ENCODE measurements around the gene ALDH1B1.

DNA sequence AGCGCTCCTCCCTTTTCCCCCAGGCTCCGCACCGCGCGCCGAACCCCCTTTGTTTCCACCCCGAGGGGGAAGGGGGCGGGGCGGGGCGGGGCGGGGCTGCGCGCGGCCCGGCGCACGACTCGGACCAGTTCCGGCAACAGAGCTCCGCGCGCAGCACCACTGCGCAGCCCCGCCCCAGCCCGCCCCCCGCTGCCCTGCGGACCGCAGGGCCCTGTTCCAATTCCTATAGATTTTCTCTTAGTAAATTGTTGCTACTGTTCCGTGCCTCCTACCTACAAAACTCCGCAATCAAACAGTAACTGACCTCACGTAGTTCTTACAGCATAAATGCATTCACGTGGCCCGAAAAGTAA is 1.0 kb upstream of the RNF38 start:
- RRBS, result no CpG with 5 or more reads among the region's 33 CpGs

GRCh38 chr9:36486434-36487414 is 86.0 kb upstream of the MELK start:
- RRBS, result 3% methylated on average over 31 of the region's 72 CpGs

GRCh38 chr9:36995853-36996598 is 38.0 kb downstream of the PAX5 start:
- RRBS, result no CpG with 5 or more reads among the region's 15 CpGs

DNA sequence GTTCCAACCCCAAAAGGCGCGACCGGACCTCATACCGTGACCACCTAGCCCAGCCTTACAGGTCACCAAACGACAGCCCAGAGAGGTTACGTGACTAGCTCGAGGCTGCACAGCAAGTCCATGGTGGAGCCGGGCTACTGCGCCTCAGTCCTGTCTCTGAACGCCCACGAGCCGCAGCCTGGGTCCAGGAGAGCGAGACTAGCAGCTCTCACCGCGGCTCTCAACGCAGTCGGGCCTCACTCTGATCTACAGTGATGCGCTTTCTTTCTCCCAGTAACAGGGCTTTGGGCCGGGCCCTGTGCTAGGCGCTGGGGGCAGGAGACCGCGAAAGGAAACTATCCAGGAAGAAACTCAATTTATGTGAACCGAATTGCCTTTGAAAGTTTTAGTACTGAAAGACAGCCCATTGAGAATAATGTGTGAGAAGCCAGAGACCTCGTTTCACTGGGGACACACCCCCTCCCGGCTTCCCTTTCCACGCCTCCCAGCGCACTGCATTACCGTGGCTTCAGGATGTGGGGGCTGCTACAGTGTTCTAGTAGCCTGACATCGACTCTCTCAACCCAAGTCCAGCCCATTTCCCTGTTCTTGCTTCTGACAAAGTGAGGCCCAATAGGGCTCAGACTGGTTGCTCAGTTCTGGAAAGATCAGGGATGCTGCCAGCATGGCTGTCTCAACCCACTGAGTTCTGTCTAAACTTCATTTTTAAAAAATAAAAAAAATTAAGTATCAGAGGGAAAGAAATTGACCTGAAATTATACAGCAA is 3.6 kb downstream of the PAX5 start:
- RRBS, result no CpG with 5 or more reads among the region's 29 CpGs

DNA sequence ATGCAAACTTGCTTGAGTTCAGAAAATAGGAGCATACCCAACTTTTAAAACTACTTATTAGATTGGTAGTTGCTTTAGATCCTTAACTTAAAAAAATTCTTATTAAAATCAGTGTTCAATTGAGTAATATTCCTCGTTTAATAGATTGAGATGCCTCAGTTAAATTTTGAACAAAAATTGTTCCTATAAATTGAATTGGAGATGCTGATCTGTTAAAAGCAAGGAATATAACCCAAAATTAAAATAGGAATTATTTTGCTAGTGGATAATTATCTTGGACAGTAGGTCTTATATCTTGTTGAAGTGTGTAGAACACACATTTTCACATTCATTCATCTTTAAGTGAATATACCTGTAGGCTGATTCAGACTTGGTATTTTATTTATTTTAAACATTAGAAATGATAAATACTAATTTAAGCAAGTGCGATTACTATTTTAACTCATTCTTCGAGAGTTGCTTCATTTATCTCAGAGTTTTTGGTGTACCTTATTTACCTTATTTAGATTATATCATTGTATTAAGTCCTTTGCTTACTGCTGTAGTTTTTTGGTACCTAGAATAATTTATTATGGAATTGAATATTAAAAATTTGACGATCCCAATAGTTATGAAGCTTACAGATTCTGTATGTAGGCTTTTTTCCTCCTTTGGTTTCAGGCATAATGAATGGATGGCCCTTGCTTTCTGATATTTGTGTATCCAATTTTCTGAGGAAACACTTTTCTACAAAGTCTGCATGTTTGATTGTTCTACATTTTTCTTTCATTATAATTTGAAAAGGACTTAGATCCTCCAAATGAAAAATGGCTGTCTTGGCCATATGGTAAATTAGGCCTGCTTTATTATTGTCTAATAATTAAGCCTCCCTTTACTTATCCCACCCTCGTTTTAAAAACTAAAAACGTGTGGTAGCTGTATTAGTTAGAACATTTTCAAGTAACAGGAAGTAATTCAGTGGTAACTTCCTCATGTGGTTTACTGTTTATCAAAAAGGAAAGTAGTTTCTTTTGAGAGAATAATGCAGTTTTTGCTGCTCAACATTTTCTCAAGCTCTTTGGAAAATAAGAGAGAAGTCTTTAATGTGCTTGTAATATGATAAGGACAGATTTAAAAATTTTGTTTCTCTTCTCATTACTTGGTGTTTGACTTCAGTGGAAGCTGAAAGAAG is 25.7 kb downstream of the ZCCHC7 start:
- RRBS, result no CpG with 5 or more reads among the region's 6 CpGs

- RRBS, result no CpG with 5 or more reads among the region's 8 CpGs
These were observed 38.1 kb upstream of the GRHPR start for GRCh38 chr9:37384325-37384808.

DNA sequence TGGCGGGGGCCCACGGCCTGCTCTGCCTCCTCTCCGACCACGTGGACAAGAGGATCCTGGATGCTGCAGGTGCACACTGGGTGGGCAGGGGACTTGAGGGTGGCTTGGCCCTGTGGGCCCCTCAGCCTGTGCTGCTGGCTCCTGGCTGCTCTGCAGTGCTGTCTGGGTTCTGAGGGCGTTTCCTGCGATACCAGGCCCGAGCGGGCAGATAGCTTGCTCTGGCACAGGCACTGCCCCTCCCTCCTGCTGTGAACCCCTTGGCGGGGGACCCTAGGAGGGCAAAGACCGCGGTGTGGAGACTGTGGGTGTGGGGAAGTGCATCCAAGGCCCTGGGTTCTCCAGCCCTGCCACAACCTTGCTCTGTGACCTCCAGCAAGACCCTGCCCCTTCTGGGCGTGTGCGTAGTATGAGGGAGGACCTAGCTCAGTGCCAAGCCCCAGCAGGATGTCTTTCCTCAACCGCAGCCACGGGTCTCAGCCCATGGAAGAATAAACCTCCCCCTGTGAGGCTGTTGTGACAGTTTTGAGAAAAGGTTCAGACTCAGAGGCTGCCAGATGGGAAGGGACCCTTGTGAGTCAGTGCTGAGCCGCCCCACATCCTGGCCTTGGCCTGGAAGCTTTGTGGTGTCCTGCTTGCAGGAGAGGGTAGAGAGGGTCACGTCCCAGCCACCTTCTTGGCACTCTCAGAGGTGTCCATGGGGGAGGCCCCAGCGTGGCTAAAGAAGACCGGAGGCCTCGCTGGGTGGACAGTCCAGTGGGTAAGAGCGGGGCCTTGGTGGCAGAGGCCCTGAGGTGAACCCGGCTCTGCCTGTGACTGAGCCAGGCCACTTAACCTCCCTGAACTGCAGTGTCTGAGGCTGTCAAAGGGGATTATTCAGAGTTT is 2.7 kb downstream of the GRHPR start:
- RRBS, result 92% methylated on average over 4 of the region's 22 CpGs

- RRBS, result no CpG with 5 or more reads among the region's 14 CpGs
These were observed 14.3 kb downstream of the GRHPR start for GRCh38 chr9:37436512-37437483.

- RRBS, result no CpG with 5 or more reads among the region's 20 CpGs
These were observed 44.5 kb downstream of the FBXO10 start for GRCh38 chr9:37531500-37532346.

GRCh38 chr9:37752787-37753034 is 894 bp upstream of the TRMT10B start:
- RRBS, result no CpG with 5 or more reads among the region's 6 CpGs

GRCh38 chr9:37761814-37762224 is 8.2 kb downstream of the TRMT10B start:
- RRBS, result no CpG with 5 or more reads among the region's 7 CpGs

GRCh38 chr9:37780153-37780972 is 4.5 kb downstream of the EXOSC3 start:
- RRBS, result no CpG with 5 or more reads among the region's 7 CpGs

DNA sequence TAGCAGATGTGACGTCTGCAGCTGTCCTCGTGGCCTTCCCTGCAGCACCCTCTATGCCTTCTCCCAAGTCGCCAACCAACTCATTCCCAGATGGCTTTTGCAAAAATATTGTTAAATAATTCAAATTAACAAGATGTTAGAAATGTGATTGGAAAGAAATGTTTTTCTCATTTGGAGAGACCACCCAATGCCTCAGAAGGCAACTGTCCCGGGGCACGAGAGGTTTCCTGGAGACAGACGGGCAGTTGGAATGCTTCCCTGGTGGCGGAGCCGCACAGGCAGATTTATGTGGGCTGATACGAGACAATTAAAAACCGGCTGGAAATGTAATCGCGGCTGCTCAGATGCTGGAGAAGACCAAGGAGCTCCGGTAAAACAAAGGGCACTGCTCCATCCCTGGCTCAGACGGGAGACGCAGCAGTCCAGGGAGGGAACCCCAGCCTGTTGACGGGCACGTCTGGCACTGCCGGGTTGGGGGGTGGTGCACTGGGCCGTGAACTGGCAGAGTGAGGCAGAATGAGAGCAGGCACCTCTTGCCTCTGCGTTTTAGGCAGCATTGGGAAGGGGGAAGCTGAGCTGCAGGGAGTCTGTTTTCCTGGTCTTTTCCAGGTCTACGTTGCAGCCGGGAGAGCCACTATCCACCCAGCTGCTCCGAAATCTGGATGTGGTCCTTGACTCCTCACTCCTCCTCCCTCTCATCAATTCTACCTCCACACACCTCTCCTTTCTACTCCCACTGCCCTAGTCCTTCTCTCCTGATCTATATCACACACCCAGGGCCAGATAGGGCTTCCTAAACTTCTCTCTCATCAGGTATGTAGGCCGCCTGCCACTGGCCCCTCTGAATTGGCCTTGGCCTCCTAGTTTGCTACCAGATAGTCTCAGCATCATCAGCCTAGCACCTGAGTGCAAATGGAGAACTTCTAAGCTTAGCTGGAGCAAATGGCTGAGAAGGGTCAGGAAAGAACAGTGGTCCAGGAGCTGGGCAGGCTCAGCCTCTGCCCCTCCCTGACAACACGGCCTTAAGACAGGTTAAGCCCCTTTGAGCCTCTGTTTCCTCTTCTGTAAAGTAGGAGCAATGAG is 34.8 kb upstream of the SLC25A51 start:
- RRBS, result 57% methylated on average over 1 of the region's 25 CpGs

DNA sequence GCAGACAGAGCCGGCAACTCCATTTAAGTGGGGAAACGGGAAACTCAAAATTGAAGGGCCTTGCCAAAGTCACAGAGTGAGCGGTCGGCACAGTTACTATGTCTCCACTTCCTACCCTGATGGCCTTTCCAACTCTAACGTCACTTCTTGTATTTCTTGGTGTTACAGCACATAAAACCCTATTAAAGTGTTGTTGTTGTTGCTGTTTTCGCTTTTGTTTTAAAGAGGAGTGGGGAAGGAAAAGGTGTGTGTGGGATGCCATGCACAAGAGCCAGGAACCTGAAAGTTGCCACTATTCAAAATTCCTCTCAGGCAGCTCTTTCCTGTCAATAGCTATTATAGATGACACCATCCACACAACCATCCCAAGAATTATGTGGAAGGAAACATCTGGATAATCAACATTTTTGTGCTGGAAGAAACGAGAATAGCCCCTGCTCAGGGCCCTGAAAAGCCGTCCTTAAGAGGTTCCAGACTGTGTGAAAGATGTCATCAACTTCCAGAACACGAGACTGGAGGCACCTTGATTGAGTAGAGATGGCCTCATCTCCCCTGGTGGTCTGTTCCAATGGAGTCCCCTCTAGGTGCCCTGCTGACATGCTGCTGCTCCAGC is 79.3 kb downstream of the SHB start:
- RRBS, result no CpG with 5 or more reads among the region's 9 CpGs

DNA sequence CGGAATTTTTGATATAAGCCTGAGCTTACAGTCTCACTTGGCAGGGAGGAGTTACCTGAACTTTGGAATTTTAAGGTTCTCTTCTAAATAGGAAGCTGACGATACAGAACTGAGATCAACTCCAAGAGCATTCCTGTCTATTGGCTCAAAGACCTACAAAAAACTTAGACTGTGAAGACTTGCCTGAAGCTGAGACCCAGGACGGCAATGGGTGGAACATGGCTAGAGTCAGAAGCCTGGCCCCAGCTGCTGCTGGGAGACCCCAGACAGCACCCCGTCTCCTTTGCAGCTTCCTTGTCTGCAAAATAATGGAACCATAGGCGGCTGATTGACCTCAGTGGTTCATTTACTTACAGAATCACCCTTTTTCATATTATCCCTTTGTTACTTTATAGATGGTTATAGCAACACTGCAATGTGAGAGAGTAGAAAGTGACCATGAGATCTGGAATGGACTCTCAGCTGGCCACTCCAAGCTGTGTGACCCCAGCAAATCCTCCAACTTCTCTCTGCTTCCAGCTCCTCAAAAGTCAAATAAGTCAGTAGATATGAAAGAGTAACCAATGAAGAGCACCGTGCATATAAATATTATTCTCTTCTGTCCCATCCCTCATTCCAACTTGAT is 75.2 kb downstream of the SHB start:
- RRBS, result no CpG with 5 or more reads among the region's 6 CpGs

DNA sequence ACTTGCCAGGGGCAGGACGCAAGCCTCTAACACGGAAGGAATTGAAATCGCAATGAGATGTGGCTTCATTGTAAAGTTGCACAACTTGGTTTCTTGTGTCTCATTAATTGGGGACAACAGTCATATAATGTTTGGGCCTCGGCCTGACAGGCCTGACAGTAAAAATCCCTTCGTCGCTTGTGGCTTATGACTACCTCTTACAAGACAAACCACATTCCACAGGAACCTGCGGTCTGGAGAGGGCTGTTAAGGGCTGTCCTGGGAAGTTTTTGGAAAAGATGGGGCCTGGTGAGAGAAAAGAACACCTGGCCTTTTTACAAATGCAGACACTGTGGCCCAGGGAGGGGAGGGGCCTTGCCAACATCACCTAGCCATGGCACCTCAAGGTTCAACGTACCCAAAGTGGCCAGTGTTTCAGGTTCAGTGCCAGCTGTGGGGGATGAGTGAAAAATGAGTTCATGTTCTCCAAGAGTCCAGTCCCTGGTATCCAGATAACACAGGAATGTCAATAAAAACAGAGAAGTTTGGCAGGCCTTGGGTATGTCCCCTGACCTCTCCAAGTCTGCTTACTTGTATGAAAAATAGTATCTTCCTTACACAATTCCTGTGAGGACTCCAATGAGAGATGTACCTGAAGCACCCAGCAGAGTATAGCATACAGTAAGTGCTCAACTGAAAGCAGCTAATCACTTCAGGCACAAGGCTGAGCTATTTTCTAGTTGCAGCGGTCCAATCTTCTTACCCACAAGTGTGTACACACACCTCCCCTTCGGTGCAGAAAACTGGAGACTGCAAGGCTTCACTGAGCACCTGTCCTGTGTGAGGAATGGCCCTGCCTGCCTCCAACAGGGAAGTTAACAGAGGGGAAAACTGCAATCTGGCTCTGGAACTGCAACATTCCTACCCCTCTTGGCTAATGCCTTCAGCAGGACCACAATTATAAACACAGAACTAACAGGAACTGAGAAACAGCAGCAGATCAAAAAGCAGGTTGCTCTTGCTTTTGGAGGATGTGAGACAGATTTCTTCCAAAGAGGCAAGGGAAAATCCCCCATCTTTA is 22.0 kb downstream of the SHB start:
- RRBS, result no CpG with 5 or more reads among the region's 10 CpGs

DNA sequence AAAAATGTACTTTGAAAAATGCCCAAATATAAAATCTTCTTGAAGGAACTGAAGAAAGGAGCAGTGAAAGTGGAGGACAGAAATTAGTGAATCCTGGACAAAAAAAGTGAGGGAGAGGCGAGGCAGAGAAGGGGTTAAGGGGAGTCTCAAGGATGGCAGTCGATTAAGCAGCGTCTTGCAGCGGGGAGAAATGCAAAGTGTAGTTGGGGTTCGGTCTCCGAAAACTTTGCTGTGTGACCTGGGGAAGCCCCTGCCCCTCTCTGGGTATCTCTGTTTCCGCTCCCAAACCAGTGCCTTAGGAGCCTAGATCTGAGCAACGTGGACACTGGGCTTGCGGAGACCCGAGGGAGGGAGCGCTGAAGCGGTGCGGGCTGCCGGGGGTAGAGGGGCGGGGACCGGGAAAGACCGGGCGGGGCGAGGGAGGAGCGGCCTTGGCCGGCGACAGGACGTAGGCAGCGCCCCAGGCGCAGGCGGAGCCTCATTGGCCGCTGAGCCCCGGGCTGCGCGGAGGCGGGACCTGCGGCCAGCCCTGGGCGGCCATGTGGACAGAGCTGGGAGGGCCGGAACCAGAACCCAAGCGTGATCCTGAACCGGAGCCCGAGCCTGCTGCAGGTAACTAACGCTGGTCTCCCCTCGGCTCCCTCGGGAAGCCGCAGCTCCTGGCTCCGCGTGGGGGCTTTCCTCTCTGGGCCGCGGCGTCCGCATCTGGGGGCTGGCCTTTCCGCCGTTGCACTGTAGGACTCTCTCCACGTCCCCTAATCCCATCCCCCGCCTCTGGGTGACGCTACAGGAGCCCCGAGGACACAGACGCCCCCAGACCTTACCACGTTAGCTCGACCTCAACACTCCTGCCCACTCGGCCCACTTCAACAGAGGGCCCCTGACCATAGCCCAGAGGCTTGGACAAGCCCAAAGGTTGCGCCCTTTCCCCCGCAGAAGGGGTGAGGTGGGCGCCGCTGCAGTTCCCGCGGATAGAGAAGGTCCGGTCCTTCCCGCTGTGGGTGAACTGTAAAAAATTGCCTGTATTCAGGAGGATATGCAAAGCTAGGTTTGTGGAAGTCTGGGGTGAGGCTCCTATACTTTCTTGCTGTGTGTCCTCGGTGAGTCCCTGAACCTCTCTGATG is at the start of gene ALDH1B1:
TSS of gene ALDH1B1 (plus strand) at position 507 of the 1,124 bp plus-strand sequence.
- RRBS, result 31% methylated on average over 14 of the region's 66 CpGs

DNA sequence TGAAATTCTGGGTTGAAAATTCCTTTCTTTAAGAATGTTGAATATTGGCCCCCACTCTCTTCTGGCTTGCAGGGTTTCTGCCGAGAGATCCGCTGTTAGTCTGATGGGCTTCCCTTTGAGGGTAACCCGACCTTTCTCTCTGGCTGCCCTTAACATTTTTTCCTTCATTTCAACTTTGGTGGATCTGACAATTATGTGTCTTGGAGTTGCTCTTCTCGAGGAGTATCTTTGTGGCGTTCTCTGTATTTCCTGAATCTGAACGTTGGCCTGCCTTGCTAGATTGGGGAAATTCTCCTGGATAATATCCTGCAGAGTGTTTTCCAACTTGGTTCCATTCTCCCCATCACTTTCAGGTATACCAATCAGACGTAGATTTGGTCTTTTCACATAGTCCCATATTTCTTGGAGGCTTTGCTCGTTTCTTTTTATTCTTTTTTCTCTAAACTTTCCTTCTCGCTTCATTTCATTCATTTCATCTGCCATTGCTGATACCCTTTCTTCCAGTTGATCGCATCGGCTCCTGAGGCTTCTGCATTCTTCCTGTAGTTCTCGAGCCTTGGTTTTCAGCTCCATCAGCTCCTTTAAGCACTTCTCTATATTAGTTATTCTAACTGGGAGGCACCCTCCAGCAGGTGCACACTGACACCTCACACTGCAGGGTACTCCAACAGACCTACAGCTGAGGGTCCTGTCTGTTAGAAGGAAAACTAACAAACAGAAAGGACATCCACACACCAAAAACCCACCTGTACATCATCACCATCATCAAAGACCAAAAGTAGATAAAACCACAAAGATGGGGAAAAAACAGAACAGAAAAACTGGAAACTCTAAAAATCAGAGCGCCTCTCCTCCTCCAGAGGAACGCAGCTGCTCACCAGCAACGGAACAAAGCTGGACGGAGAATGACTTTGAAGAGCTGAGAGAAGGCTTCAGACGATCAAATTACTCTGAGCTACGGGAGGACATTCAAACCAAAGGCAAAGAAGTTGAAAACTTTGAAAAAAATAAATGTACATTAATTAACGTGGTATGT is 121.6 kb downstream of the FOXD4L6 start:
- RRBS, result no CpG with 5 or more reads among the region's 19 CpGs

- RRBS, result no CpG with 5 or more reads among the region's 7 CpGs
These were observed 2.1 kb downstream of the CNTNAP3B start for GRCh38 chr9:42127072-42127597.

GRCh38 chr9:43117467-43117871 is 934.0 kb downstream of the SPATA31A6 start:
- RRBS, result no CpG with 5 or more reads among the region's 7 CpGs